ENCODE measurements around the gene ITGB1.

GRCh38 chr10:31631050-31631584 is 297.5 kb downstream of the ARHGAP12 start:
- PRO-cap, result no peak
- RAMPAGE, long total RNA, 4 experiments, result no peak in any of the 4 experiments

DNA sequence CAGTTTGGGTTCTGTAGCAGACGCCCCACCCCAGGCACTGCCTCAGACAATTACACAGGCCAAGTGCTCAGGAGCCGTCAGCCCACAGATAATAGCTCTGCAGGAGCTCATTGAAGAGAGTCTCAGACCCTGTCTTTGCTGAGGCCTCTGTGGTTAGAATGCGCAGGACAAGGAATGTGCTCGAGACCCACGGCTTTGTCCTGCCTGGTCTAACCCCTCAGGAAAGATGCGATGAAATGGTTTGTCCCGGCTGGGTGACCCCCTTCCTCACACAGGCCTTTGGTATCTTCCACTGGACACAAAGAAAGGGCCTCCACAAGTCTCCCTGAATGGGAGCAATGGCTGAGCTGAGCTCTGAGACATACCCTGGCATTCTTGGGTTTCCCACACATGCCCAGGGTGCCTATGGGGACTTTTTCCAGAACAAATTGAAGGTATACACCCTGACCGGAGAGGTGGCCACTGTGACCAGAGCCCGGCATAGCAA is 251.2 kb downstream of the ARHGAP12 start:
- PRO-cap, result no peak
- RAMPAGE, long total RNA, 4 experiments, result no peak in any of the 4 experiments

GRCh38 chr10:31962465-31963214 is 34.0 kb upstream of the ARHGAP12 start:
- PRO-cap, result no peak
- RAMPAGE, long total RNA, 4 experiments, result no peak in any of the 4 experiments

GRCh38 chr10:32037080-32037685 is 19.0 kb downstream of the KIF5B start:
- PRO-cap, result no peak
- RAMPAGE, long total RNA, 4 experiments, result no peak in any of the 4 experiments

DNA sequence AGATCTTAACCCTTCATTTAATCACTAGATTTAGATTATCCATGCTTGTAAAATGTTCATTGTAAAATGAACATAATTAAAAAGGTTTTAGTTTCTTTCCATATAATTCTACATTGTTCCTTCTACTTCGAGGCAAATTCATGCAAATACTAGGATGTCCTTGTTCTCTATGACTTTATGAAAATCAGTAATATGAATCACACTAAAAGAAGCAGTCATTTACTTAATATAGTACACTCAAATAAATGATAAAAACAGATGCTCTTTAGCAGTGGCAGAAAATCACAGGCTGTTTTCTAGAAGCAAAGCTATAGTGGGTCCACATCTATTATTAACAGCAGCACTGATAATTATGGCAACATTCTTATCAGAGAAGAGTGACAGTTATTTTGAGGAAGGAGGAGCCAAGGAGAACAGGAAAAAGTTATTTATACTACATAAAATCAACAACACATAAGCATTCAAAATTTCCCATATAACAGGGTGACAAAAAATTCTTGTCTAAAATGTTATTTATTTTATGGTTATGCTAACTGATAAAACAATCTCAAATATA is 16.5 kb downstream of the KIF5B start:
- PRO-cap, result no peak
- RAMPAGE, long total RNA, 4 experiments, result no peak in any of the 4 experiments

- PRO-cap, result no peak
- RAMPAGE, long total RNA, 4 experiments, result no peak in any of the 4 experiments
Measured at GRCh38 chr10:32141038-32141469, 84.8 kb upstream of the KIF5B start.

DNA sequence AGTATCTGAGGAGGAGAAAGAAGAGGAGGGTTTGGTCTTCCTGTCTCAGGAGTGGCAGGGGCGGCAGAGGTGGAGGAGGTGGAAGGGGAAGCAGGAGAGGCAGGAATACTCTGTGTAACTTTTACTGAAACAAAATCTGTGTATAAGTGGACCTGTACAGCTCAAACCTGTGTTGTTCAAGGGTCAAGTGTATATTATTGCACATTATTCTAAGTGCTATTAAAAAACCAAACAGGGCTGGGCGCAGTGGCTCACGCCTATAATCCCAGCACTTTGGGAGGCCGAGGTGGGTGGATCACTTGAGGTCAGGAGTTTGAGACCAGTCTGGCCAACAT is 34.3 kb upstream of the EPC1 start:
- PRO-cap, result no peak
- RAMPAGE, long total RNA, 4 experiments, result no peak in any of the 4 experiments

- PRO-cap, result no peak
- RAMPAGE, long total RNA, 4 experiments, result no peak in any of the 4 experiments
Measured at GRCh38 chr10:32384274-32384783, 37.4 kb upstream of the EPC1 start.

GRCh38 chr10:32446810-32447136 is 833 bp downstream of the CCDC7 start:
- PRO-cap, result no peak
- RAMPAGE, long total RNA, 4 experiments, result no peak in any of the 4 experiments

- PRO-cap, result no peak
- RAMPAGE, long total RNA, 4 experiments, result no peak in any of the 4 experiments
Measured at GRCh38 chr10:32926091-32926697, 31.8 kb downstream of the ITGB1 start.

GRCh38 chr10:32927722-32927973 is 30.4 kb downstream of the ITGB1 start:
- PRO-cap, result no peak
- RAMPAGE, long total RNA, 4 experiments, result no peak in any of the 4 experiments

DNA sequence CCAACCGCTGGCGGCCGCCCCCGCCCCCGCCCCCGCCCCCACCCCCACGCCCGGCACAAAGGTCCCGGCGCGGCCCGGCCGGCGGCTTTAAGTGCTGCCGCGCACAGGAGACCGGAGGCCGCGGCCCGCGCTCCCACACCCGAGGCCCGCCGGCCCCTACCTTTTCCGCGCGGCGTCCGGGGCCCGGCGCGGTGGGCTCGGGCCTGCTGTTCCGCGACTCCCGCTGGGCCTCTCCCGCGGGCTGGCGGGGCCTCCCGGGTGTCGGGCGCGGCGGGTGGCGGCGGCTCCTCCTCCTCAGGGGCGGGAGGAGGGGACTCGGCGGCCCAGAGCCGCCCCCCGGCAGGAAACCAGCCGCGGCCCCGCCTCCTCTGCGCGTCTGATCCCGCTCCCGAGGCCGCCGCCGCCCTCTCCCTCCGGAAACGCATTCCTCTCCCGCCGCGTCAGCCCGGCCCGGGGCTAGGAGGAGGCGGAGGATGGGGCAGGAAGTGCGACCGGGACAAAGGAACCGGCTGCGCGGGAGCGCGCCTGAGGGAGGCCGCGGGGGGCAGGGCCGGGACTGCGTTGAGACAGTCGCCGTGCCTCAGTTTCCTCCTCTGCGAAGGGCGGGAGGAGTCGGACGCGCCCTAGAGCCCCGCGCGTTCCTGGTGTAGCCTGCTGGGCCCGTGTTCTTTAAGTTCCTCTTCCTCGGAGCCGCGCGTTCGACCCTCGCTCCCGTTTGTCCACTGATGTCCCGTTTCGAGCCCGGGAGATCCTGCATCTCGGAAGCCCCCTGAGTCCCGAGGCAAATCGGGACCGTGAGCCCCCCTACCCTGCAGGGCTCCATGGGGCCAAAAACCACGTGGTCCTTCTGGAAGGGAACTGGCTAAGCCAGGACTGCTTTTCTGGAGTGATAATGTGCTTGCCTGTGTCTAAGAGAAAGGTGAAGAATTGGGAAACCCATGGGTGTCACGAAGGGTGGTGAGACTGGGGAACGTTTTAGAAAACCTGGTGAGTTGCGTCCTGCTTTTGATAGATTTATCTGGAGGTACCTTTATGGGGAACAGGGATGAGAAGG is at the start of gene ITGB1:
ITGB1 (minus strand) TSS at position 246 of the 1,054 bp plus-strand sequence.
- PRO-cap, result bidirectional peak, plus-strand start at position 90 of the sequence, minus-strand start outside the sequence; bidirectional peak, plus-strand start at position 532 of the sequence, minus-strand start at position 243 of the sequence; bidirectional peak, plus-strand start at position 913 of the sequence, minus-strand start at position 888 of the sequence
- RAMPAGE, long total RNA, 4 experiments, result start-site peak on the plus strand in 4 of 4 experiments, centred at positions 486 to 541 of the sequence, 11 to 86 reads per replicate; start-site peak on the minus strand in 4 of 4 experiments, centred at positions 231 to 236 of the sequence, 26,302 to 65,814 reads per replicate

DNA sequence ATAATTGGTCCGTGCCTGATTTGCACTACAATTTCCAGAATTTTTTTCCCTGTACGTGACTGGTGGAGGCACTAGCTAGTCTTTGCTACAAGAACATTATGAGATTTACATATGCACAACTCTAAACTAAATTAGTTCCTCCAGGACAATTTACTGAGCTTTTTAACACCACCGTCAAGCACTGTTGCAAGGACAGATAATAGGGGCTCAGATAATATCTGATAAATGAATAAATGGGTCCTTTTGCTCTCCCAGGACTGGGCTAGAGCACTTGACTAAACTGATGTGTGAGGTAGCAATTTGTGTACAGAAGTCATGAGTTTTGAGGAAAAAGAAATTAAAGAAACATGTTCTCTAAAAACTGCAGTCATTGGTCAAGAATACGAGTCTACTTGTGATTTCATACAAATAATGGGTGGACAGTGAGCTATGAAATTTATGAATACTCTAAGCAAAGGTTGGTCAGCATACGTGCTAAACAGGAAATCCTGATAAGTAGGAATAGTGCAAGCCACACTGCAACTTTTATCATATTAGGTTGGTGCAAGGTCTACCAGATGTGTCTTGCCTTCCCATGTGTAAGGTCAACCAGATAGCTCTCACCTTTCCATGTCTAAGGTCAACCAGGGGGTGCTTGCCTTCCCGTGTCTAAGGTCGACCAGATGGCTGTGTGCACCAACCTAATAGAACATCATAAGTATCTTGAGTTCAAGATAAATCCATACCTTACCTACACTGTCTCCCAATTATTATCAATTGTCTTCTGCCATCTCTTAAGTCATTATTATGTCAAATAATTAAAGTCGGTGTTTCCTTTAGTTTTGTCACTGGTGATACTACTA is 1.9 kb upstream of the ITGB1 start:
- PRO-cap, result no peak
- RAMPAGE, long total RNA, 4 experiments, result no peak in any of the 4 experiments

DNA sequence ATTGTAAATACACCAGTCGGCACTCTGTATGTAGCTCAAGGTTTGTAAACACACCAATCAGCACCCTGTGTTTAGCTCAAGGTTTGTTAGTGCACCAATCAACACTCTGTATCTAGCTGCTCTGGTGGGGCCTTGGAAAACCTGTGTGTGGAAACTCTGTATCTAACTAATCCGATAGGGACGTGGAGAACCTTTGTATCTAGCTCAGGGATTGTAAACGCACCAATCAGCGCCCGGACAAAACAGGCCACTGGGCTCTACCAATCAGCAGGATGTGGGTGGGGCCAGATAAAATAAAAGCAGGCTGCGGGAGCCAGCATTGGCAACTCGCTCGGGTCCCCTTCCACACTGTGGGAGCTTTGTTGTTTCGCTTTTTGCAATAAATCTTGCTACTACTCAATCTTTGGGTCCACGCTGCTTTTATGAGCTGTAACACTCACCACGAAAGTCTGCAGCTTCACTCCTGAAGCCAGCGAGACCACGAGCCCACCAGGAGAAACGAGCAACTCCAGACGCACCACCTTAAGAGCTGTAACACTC is 91.9 kb upstream of the ITGB1 start:
- PRO-cap, result no peak
- RAMPAGE, long total RNA, 4 experiments, result no peak in any of the 4 experiments

DNA sequence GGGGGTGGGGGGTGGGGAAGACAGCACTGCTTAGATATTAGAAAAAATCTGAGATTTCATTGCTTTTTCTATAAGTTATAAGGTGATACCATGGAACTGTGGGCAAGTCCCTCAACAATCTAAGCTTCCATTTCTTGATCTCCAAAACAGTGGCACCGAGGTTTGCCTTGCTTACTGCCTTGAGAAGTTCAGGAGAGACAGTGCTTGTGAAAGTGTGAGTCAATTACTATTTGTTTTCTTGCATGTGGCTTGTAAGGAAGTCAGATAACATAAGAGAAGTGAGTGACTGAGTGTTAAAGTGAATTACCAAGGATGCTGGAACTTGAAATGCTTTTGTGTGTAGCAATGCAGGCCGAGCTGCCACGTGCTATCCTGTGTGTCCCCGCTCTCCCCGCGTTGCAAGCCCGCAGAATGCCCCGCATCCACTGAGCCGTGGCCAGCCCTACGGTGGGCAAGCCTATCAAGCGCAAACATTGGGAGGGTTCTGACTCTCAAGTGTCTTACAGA is 157.6 kb upstream of the ITGB1 start:
- PRO-cap, result no peak
- RAMPAGE, long total RNA, 4 experiments, result no peak in any of the 4 experiments

- PRO-cap, result no peak
- RAMPAGE, long total RNA, 4 experiments, result no peak in any of the 4 experiments
Measured at GRCh38 chr10:33138687-33139945, 181.1 kb upstream of the ITGB1 start.

DNA sequence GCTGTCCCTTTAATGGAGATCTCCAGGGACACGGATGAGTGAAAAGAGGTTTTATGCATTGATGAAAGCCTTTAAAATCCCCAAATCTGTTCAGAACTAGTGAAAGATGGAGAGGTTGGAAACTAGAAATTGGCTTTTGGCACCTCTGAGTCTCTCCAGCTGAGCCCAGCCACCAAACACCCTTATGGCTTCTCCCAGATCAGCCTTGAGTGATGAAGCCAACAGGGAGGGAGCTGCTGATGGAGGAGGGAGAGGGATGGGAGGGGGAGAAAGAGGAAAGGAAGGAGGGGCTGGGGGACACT is 184.0 kb upstream of the ITGB1 start:
- PRO-cap, result no peak
- RAMPAGE, long total RNA, 4 experiments, result no peak in any of the 4 experiments

GRCh38 chr10:33164268-33164820 is 170.1 kb downstream of the NRP1 start:
- PRO-cap, result no peak
- RAMPAGE, long total RNA, 4 experiments, result no peak in any of the 4 experiments

DNA sequence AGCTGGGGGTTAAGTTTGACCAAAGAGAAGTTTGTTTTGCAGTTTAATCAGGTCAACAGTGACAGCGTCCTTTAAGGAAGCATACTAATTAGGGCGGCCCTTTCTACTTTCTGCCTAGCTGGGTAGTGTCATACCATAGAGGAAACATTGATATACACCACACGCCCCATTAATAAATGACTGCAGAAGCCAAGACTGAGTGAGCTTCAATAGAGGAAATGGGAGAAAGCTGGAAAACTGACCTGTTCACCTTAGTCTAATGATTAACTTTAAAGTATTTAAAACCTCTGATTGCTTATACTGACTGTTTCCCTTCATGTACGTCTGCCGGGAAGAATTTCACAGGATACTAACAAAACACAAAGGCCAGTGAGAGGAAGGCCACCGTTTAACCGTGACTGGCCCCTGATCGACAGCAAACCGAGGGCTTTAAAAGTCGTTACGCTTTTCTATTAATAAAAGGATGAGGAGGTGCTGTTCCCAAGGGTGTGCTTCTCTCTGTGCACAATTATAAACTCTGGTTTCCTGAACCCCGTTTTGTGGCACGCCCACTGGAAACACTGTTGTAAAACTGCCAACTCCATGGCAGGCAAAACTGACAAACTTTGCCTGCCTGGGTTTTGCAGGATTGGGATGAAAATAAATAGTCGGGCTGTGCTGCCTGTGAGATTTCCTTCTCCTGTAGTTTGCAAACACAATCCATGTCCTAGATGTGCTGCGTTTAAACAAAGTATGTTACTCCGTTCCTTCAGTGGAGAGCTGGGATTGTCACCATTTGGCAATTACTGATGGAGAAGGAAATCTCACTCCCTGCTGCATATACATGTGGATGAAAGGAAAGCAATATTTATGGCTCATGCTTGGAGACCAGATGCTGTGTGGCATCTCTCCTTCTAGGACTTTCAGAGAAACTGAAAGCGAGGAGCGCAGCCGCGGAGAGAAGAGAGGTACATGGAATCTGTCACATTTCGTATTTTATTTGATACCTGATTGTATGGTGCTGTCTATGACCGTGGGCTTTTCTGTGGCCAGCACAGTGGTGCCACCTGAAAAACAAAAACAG is 137.5 kb downstream of the NRP1 start:
- PRO-cap, result no peak
- RAMPAGE, long total RNA, 4 experiments, result no peak in any of the 4 experiments

DNA sequence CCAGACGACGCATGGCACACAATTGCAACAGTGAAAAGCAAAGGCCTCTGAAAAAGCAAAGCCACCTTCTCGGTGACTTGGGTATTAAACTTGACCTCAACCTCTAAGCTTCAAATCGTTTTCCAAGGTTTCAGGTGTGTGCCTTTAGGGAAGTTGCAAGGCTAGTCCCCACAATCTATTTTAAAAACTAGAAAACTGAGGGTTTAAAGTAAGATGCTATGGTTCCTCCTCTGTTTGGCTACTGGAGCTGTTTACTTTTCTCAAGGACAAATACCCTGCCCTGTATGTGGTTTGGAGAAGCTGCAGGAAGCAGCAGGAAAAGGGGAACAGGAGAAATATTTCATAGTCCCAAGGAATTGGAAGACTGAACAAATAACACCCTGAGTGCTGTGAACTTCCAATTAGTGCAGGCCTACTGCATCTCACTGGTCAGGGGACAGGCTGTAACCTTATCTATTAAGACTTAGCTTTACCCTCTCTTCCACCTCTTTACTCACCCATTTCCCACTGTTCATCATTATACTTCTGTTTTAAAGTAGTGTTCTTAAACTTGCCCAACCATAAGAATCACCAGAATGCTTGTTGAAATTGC is 135.8 kb downstream of the NRP1 start:
- PRO-cap, result no peak
- RAMPAGE, long total RNA, 4 experiments, result no peak in any of the 4 experiments

Measured in esophagus muscularis mucosa (tissue), 4 donors.